ENCODE results near the genes PCSK4 and REEP6.

- PRO-cap, result unidirectional peak, plus-strand start at chr19:1449284
- RAMPAGE, long total RNA, result no peak
These were observed 931 bp upstream of the APC2 start for GRCh38 chr19:1448957-1449422.

DNA sequence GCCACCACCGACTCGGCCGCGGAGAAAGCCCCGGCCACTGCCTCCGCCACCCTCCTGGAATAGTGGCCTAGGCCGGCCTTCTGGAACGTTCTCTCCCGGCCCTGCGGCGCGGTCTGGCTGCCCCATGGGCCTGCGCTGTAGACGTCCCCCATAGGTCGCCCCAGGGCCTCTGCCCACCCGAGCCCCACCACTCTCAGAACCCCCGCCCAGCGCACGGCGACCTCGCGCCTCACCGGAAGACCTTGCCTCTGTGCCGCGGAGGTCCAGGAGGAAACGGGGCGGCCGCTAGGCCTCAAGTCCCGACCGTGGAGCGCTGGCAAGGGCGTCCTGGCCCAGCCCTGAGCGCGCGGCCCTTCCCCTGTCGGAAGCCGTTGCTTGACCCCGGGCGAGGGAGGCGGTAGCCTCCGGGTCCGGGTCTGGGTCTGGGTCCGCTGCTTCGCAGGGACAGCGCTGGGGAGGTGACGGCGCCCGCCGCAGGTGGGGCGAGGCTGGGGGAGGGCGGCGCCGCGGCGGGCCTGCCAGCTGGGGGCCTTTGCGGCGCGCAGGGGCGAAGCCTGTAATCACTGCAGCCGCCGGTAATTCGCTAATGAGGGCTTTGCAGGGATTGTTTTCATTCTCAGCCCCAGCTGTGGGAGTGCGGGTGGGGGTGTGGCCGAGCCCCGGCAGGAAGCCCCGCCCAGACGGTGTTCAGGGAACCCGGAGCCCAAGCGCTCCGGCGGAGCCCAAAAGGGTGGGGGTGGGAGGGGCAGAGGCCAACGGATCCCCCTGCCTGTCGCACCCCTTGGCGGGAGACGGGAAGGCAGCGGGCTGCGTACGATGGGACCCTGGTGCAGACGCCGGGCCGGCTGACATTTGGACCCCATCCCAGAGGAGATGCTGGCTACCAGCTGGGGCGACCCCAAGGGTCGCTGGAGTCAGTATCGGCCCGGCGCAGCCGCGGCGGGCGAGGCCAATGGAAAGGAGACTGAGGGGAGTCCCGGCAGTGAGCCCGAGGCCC, 8.6 kb downstream of the C19orf25 start:
- PRO-cap, result no peak
- RAMPAGE, long total RNA, result no peak

- PRO-cap, result bidirectional peak, plus-strand start at chr19:1490488, minus-strand start at chr19:1490332
- RAMPAGE, long total RNA, result no peak
These were observed at the start of gene PCSK4 for GRCh38 chr19:1489997-1490887. Gene PCSK4, minus strand, starts transcription at chr19:1490350.

DNA sequence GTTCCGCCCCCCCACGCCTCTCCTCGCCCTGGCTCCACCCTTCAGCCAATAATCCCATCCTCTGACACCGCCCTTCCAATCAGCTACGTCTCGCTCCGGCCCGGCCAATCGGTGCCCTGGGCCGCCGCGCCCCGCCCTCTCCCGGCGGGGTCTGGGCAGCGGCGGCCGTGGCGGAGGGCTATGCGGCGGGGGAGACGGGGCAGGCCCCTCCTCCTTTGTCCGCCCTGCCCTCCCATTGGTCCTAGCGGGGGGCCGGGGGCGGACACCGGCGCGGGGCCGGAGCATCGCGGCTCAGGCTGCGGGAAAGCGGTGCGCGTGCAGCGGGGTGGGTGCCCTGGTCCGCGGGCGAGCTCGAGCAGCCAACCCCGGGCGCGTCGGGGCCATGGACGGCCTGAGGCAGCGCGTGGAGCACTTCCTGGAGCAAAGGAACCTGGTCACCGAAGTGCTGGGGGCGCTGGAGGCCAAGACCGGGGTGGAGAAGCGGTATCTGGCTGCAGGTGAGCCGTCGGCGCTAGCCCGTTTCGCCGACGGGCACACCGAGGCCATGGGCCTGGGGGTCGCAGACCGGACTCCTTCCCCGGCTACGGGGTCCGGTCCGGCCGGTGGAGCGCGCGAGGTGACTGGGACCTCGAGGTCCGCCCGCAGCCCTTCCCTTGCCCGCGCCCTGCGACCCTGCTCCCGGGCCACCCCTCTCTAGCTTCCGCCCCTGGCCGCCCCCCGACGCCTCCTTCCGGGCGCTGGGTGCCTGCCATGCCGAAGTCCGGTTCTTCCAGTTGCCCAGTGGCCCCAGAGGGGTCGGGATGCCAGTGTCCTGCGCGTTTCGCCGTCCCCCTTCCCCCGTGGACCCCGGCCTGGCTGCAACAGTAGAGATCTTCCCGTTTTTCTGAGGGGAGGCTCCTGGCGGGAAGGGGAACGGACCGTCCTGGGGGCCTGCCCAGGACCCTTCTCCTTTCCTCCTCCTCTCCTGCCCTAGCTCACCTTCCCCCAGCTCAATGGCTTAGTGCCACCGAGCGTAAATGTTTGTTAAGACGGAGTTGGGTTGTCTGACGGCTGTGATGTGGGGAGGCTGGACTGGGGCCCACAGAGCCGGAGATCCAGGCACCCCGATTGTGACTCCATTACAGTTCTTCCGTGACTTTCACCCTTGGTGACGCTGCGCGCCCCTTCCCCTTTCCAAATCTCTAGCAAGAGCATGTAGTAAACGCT, at the start of gene REEP6:
Gene REEP6 (plus strand): TSS at position 294 of the 1,206 bp plus-strand sequence.
- PRO-cap, result unidirectional peak, plus-strand start at position 286 of the sequence
- RAMPAGE, long total RNA, result no peak

- PRO-cap, result bidirectional peak, plus-strand start at chr19:1651355, minus-strand start at chr19:1651354
- RAMPAGE, long total RNA, result no peak
These were observed 1.3 kb downstream of the TCF3 start for GRCh38 chr19:1650983-1651616.

- PRO-cap, result no peak
- RAMPAGE, long total RNA, result no peak
These were observed 13.4 kb downstream of the ONECUT3 start for GRCh38 chr19:1766675-1767097.

GRCh38 chr19:1827611-1828223, 15.6 kb upstream of the ATP8B3 start:
- PRO-cap, result no peak
- RAMPAGE, long total RNA, result no peak

GRCh38 chr19:1855792-1856236, 7.5 kb upstream of the REXO1 start:
- PRO-cap, result no peak
- RAMPAGE, long total RNA, result no peak

GRCh38 chr19:1878069-1878833, 7.0 kb downstream of the ABHD17A start:
- PRO-cap, result no peak
- RAMPAGE, long total RNA, result no peak

DNA sequence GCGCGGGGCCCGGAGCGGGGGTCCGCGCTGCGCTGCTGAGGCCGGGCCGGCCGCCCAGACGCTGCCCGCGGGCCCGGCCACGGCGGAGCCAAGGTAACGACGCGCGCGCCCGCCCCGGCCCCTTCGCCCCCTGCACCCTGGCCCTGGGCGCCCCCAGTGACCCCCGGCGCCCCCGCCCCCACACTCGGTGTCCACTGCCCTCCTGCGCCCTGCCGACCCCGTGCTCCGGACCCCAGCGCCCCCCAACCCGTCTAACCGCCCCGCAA, 287 bp downstream of the CSNK1G2 start:
- PRO-cap, result no peak
- RAMPAGE, long total RNA, result no peak

GRCh38 chr19:2046031-2046995, 4.7 kb downstream of the MKNK2 start:
- PRO-cap, result no peak
- RAMPAGE, long total RNA, result no peak

- PRO-cap, result no peak
- RAMPAGE, long total RNA, result no peak
These were observed 444 bp downstream of the MKNK2 start for GRCh38 chr19:2050519-2051080.

DNA sequence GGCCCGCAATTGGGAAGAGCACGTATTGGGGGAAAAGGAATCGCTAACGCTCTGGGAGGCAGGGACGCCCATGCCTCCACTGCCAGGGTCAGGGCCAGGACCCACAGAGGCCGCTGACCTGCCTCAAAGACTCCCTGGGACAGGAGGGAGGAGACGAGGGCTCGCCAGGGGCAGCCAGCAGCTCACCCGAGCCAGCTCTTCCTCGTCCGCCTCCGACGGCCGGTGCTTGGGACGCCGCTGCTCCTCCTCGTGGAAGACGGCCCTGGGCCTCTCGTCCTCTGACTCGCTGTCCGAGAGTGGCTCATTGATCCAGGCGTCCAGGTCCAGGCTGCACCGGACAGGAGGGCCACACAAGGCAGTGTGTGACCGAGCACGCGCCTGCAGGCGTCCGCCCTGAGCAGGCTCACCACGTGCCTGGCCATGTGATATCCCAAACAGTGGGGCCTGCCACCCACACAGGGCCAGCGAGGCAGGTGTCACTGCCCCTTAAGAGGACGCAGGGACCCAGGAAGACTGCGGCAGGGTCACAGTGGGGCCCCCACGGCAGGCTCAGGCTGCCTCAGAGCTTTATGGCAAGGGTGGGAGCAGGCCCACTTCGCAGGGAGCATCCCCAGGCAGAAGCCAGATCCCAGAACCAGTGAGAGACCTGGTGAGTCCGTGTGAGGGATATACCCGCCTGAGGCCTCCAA, 19.8 kb downstream of the IZUMO4 start:
- PRO-cap, result no peak
- RAMPAGE, long total RNA, result no peak

- PRO-cap, result no peak
- RAMPAGE, long total RNA, result no peak
These were observed 26.3 kb downstream of the IZUMO4 start for GRCh38 chr19:2122719-2123651.

- PRO-cap, result no peak
- RAMPAGE, long total RNA, result no peak
These were observed 22.4 kb downstream of the AP3D1 start for GRCh38 chr19:2129036-2129290.

- PRO-cap, result no peak
- RAMPAGE, long total RNA, result no peak
These were observed 25.9 kb downstream of the PLEKHJ1 start for GRCh38 chr19:2210065-2210711.

- PRO-cap, result no peak
- RAMPAGE, long total RNA, result no peak
These were observed 5.6 kb downstream of the SF3A2 start for GRCh38 chr19:2242097-2242814.

- PRO-cap, result bidirectional peak, plus-strand start at chr19:2332646, minus-strand start at chr19:2332469
- RAMPAGE, long total RNA, result no peak
These were observed 3.8 kb downstream of the SPPL2B start for GRCh38 chr19:2332251-2332785.

DNA sequence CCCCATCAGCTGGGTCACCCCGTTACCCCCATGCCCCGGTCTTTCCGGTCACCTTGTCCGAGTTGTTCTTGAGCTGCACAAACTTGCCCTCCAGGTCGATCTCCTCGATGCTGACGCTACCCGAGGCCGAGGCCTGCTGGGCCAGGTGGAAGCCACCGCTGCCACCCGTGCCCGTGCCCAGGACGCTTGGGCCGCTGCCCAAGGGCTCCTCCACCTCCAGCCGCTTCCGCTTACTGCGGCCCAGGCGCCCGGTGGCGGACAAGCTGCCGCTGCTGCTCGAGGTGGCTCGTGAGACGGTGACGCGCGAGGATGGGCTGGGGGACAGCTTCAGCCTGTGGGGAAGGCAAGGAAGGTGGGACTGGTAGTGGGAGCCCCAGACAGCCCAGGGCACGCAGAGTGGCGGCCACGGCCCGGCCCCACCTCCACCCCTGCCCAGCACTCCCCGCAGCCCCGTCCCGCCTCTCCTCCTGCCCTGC, 6.4 kb upstream of the TIMM13 start:
- PRO-cap, result no peak
- RAMPAGE, long total RNA, result no peak

DNA sequence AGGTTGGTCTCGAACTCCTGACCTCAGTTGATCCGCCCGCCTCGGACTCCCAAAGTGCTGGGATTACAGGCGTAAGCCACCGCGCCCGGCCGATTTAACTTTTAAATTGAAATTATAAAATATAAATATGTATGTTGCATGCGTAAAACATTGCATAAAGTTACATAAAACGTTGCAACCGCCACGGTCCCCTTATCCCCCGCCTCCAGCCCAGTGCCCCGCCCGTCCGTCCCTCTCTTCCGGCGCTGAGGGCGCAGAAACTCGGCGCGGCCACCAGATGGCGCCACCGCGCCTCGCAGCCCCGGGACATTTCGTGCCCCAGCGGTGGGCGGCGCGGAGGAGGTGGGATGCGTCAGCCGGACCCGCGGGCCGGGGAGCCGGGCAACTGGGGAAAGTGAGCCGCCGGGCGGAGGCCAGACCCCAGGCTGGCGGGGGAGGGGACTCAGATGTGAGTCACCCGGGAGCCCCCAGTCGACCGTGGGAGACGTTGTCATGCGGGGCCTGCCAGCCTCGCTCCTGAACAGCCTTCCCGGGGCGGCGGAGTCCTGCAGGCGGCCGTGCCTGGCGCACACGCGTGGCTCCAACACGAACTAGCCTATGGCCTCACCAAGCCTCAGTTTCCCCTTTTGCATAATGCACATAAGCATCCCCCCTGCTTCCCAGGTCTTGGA, 1.3 kb upstream of the GADD45B start:
- PRO-cap, result unidirectional peak, plus-strand start at position 314 of the sequence; unidirectional peak, plus-strand start at position 355 of the sequence
- RAMPAGE, long total RNA, result no peak